Endometrial microvascular endothelial cells (primary cell): Measurements from ENCODE around the gene DNAJB12.

- RAMPAGE, long total RNA, result no peak
Observed at GRCh38 chr10:71782801-71783433, 9.6 kb upstream of the VSIR start.

GRCh38 chr10:71828718-71829649 lies 22.1 kb downstream of the PSAP start:
- RAMPAGE, long total RNA, result no peak

GRCh38 chr10:71835746-71836844 lies 15.0 kb downstream of the PSAP start:
- RAMPAGE, long total RNA, result no peak

GRCh38 chr10:71838317-71838980 lies 12.6 kb downstream of the PSAP start:
- RAMPAGE, long total RNA, result no peak

GRCh38 chr10:71850397-71850609 lies 748 bp downstream of the PSAP start:
- RAMPAGE, long total RNA, result no peak

DNA sequence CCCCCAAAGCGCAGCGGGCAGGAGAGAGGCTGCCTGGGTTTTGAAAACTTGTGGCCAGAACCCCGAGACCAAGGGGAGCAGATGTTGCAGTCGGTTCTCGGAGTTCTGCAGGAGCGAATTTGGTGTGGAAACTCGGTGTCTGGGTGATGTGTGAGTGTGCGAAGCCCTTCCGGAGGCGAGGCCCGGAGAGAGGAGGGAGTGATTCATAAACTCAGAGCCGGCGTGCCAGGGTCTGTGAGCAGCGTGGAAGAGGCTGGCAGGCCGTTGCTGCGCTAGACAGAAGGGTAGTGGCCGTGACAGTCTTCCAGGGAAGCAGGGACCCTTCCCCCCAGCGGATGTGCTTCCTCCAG lies 887 bp downstream of the CHST3 start:
- RAMPAGE, long total RNA, result no peak

DNA sequence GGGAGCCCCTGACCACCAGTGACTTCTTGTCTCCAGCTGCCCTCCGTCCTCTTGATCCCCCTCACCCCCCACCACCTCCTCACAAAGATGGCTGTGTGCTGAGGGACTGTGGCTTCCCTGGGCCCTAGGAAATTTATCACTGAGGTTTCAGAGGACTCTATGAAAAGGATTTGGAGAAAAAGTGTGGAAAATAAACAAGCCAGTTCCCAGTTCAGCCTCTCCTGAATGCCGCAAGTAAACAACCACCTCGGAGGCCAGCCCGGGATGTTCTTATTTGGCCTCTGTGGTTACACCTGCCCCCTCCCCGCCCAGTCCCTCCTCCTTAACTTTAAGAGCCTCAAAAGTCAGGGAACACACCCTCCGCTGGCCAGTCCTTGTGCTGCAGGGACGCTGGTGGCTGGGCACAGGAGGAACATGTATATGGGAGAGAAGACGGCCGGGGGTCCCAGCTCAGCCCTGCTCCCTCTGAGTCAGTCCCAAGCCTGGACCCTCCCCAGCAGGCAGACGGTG lies 6.0 kb downstream of the CHST3 start:
- RAMPAGE, long total RNA, result no peak

- RAMPAGE, long total RNA, result no peak
Observed at GRCh38 chr10:72016829-72017609, 52.8 kb downstream of the CHST3 start.

DNA sequence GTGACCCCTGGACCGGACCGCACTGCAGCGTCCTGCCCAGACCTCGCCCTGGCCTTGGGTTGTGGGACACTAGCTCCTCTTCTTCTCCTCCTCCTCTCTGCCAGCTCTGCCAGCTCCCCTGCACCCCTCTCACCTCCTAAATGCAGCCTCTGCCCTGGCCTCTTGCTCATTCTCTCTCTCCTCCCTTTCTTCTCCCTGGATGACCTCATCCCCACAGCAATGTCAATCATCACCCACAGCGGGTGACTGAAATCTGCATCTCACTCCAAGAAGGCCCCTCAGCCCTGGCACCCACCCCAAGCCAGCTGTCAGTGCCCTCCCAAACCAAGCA lies 19.3 kb downstream of the SPOCK2 start:
- RAMPAGE, long total RNA, result no peak

DNA sequence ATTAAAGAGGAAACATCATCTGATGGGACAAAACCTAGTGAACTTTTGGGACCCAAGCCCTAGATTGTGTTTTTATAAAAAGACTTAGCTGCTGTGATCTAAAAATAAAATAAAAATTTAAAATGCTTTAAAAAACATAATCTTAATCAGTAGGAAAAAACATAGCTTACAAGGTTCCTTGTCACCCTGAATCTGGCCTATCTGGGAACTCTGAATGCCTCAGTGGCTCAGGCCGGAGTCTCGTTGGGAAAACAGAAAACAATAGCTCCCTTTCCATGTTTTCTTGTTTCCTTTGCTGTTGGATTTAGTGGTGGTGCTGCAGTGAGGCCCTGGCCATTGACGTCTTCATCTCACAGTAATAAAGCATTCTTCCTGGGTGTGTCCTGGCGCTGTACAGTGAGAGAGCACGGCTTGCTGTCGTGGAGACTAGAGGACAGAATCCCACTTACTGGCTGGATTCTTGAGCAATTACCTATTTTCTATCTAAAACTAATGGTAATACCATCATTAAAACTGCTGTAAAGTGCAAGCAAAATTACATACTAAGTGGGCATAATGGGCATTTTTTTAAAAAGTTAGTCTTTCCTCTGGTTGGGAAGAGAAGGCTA lies 1.2 kb upstream of the SPOCK2 start:
- RAMPAGE, long total RNA, result no peak

DNA sequence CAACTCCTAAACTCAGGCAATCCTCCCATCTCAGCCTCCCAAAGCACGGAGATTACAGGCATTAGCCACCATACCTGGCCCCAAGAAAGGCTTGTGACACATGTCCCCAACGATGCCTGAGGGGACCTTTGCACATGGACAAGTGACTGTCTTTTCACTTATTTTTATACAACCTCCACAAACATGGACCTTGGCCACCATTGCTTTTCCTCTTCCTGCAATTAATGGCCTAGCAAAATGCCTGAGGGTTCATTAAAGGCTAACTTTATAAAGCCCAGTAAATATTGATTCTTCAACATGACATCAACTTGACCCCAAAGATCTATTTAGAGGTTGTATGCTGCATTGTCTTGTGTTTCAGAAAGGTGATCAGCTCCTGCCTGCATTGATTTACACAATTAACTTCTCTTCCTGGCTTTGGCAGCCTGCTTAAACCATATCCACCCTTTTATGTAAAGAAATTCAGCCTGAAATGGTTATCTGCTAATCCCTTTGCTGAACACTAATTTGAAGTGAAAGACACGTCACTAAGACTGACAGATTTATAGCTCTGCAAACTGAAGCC lies 10.2 kb upstream of the SPOCK2 start:
- RAMPAGE, long total RNA, result no peak

DNA sequence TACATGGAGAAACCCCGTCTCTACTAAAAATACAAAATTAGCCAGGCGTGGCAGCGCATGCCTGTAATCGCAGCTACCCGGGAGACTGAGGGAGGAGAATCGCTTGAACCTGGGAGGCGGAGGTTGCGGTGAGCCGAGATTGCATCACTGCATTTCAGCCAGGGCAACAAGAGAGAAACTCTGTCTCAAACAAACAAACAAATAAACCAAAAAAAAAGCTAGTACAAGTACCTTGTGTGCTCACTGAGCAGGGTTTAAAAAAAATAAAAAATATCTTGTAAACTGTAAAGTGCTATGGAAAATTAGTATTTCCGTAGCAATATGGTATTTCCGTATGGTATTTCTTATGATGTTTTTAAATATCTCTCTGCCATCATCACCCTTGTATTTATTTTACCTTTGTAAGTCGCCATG lies 11.3 kb upstream of the SPOCK2 start:
- RAMPAGE, long total RNA, result no peak

DNA sequence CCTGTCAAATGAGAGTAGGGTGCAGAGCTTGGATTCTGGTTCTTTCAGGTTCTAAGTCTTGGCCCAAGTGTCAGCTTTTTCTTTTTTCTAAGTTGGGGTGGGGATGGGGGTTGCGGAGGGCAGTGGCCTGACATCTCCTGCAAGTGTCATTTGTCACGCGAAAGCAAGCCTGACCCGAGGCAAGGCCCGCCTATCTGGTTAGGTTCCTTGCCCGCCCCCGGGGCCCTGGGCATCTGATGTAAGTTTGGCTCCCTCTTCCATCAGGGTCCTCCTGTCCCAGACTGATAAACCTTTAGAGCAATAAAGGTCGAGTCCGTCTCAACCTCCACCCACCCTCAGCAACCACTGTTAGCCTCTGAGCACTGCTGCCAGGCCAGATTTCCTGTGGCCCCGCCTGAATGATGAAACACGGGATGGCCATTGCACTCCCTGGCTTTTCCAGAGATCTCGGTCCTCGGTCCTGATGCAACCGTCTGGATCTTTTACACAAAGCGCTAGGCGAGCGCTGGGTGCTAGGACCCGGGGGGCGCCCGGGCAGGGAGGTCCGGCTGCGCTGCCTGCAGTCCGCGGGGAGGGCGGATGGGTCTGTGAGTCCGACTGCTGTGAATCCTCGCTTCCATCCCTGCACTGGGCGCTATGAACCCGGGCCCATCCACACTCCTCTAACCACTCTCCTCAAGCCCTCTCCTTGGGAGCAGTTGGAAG lies 1.1 kb upstream of the DDIT4 start:
- RAMPAGE, long total RNA, result no peak

- RAMPAGE, long total RNA, result no peak
Observed at GRCh38 chr10:72274126-72274477, 378 bp downstream of the DDIT4 start.

- RAMPAGE, long total RNA, result no peak
Observed at GRCh38 chr10:72320610-72321636, 33.8 kb downstream of the DNAJB12 start.

DNA sequence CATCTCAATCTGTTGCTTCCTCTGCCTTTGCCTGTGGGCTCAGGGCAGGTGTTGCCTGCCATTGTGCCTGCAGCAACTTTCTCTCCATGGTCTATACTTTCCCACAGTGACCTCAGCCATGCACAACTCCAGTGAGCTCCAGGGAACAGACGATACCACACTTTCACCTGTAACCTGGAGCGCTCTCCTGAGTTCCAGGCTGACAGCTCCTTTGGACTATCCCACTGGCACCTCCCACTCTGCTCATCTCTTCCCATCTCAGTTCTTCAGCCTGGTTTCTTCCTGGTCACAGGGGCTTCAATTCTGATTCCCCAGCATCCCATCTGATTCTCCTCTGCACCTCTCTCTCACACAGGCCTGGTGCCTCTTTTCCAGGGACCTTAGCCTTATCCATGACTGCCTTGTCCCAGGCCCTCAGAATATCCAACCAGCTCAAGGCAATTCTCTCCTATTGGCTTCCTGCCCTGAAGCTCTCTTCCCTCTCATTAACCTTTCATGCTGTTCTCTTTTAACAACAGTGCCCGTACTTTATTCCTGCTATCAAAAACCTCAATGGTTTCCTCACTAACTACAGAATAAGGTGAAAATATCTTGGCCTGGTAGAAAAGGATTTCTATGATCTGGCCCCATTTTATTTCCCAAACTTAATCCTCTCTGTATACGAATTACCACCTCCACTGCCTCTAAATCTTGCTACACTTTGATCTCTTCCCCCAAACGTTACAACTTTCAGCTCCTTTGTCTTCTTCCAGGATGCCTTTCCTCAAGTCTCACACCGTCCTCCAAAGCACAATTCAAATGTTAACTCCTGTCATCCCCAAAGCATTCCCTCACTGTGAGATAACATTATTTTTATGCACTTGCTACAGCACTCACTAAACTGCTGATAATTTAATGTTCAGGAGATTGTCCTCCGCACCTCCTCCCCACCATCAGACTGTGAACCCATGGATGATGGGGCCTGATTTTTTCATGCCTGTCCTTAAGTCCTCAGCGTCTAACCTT lies 2.8 kb downstream of the DNAJB12 start:
- RAMPAGE, long total RNA, result no peak

DNA sequence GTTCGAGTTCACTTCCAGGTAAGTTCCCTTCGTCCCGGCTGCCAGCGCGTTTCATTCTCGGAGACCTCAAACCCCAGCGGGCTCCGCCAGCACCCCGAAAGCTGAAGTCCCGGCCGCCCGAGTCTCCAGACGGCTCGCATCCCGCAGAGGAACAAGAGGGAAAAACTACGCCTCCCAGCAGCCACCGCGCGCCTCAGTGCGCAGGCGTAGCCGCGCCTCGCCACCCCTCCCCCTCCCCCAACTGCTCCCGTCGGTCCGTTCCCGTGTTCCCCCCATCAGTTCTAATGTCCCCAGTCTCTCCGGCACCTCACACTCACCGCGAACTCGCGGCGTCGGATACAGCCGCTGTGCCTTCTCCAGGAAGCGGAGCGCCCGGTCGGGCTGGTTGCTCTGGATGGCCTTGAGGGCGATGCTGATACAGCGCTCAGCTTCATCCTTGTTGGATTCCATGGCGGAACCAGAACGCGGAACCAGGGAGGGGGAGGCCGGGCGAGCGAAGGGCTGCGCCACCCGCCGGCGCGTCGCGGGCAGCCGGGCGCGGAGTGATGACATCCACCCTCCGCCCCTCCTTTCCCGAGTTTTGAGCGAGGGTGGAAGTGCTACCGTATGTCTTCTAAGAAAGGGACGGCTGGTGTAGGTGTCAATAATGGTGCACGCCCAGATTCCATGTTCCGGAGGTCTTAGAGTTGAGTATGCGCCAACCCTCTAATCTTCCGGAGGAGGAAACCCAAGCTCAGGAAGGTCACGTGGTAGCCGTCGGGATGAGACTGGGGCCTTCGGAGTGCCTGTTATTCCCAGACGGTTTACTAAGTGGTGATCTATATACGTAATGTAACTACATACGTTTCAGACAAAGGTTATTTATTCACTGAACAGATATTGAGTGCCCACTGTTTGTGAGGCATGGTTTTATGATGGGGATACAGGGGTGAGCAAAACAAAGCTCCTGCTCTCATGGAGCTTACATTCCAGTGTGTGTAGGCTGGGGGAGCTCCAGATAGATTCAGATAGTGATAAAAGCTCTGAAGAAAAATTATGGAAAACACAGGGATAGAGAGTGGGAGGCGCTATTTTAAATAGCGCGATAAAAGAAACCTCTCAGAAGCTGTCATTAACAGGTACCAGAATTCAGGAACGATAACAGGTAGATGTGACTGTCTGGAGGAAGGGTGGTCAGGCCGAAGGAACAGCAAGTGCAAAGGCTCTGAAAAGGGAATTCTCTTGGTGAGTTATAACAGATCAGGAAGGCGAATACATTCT lies at the start of gene DNAJB12:
Gene DNAJB12 (minus strand): TSS at position 472 of the 1,260 bp plus-strand sequence.
- RAMPAGE, long total RNA, result start-site peak on the minus strand centred at position 490 of the sequence, 71 bp wide, 221 and 118 reads in 2 replicates; start-site peak on the minus strand centred at position 680 of the sequence, 86 bp wide, 18 and 10 reads in 2 replicates

DNA sequence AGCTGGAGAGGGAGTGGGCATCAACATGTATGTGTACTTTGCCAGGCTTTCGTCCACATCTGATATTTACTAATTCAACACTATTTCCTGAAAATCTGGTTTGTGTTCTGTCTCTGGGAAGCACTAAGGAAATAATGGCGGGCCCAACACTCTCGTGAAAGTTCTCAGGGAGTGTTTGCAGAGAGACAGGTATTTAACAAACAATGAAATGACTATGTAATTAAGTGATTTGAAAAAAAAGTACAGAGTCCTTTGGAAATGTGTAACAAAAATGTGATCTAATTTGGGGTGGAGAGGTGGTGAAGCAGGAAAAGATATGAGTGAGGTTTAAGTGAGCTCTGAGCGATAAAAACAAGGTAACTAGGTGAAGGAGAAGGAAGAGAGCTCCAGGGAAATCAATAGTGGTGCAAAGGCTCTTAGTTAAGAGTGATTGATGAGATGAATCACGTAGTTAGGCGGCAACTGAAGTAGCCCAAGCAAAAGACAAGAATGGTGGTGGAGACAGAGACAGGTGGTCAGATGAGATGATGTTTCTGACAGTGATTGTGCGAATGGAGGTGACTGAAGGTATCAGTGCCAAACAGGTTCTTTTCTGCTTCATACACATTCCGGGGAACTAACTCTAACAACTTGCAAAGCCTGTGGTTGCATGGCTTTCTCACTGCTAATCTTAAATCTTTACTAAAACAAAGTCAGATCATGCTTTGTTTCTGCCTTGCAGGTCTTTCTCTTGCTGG lies 95.4 kb upstream of the DNAJB12 start:
- RAMPAGE, long total RNA, result no peak

DNA sequence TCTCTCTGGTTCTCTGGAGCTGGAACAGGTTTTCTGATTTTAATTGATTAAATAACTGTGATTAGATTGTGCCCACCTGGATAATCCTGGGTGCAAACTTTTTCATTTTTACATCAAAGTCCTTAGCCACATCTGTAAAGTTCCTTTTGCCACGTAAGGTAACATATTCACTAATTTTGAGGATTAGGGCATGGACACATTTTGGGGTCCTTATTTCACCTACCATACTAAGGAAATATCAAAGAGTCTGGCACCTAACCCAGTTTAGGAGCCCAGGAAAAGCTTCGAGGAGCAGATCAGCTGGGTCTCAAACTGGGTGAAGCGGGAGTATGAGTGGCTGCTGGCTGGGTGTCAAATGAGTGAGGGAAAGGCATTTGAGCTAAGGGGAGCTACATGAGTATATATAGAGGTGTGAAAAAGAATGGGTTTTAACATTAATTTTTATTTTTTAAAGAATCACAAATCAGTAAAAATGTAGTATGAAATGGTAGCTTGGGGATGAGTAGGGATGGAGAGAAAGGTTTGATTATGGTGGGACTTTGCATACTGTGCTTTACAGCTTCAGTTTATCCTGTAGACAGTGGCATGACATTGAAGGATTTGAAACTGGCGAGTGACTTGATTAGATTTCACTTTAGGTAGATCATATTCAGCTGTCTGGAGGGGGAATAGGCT lies 71.3 kb downstream of the MCU start:
- RAMPAGE, long total RNA, result no peak

DNA sequence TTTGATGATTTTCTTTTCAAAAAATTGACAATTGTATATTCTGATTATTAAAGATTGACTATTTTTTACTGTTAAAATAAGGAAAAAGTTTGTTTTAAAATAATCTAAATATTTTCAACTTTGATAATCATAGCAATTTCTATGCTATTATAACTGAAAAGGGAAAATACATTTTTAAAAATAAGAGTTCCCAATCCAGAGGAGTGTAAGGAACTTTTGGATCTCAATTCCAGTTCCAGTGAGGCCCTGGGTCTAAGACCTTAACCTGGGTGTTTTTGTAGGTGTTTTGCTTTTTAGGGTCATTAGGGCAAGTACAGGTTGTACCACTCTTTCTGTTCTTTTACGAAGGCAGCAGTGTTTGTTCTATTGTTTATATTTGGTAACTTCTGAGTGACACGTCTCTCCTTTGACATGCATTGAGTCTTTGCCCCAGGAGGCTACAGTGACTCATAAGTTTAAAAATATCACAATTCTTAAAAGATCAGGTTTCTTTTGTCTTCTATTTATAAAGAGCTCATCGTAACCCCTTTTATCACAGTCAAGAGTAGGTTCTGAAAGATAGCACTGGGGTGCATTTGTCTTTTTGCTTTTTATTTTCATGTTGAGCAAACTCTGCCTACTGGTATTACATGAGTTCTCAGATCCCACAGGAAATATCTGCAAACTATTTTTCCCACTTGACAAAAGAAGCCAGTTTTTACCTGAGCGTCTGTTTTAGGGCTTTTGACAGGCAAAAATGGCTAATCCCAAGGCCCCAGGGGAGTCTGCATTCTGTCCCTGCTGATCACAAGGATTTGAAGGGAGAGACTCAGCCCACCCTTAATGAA lies 7.7 kb downstream of the NUDT13 start:
- RAMPAGE, long total RNA, result no peak